Cytotoxic T cell (primary cell): ENCODE measurements around the genes ZBTB2 and MTRF1L.

GRCh38 chr6:151254542-151255228 lies 14.9 kb downstream of the AKAP12 start:
- PRO-cap, 2 experiments: no peak in any of the 2 experiments

DNA sequence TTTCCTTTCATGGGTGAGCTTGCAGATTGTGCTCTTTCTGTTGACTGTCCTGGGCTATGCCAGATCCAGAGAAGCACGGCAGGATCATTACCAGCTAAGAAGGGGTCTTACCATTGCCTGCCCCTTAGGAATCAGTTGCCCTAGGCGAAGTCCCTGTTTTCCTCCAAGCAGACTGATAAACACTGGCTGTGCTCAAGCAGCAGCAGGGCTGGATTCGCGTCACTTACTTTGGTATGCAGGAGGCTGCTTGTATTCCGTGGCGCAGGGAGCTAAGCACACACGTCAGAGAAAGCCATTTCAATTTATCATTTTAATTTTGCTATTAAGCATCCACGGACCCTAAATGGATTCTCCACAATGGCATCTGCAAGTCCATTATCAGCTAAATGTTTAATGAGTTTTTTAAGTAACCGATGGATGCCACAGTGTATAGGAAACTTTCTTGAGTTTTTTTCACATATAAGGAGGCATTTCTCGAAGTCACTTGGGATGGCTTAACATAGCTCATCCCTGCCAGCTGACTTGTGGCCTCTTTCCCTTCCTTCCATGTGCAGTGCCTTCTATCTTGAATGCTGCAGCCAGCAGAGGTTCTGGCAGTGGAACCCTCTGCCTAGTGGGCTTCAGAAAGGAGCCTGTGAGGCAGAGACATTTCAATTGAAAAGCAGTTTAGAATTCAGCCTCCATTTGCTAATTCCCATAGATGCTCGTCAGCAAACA lies 51.7 kb downstream of the AKAP12 start:
- PRO-cap, 2 experiments: no peak in any of the 2 experiments

DNA sequence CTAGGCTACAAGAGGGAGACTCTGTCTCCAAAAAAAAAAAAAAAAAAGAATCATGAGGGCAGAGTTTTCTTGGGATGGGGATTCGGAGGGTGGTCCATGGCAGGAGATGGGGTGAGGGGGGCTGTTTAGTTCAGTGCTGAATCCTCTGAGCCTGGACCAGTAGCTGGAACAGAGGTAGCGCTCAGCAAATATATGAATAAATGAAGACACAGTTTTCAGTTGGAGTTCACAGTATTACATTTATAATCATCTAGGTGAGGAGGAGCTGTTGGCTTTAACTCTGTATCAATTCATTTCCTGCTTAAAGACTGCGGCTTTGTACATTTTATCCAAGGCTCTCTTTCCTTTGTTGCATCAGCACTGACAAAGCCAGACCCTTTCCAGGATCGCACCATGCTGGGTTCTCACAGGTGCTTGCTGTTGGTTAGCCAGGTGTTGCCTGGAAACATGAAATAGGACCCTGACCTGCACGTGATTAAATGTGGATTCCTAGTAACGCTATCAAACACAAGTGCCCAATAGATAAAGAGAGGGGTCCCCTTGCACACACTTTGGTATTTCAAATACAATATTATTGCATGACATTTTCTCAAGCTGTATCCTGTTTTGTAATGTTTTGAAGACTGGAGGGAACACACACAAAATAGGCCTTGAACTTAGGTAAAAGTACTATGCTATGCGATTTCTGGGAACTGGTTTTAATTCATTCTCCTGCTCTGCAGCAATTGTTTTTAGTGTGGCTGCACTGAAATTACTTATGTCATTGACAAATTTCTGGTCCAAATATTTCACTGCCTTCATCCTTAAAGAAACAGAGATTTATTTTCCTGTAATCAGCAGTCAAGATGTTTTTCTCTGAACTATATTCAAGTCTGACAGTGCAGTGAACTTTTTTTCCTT lies 73.2 kb downstream of the AKAP12 start:
- PRO-cap, 2 experiments: no peak in any of the 2 experiments

DNA sequence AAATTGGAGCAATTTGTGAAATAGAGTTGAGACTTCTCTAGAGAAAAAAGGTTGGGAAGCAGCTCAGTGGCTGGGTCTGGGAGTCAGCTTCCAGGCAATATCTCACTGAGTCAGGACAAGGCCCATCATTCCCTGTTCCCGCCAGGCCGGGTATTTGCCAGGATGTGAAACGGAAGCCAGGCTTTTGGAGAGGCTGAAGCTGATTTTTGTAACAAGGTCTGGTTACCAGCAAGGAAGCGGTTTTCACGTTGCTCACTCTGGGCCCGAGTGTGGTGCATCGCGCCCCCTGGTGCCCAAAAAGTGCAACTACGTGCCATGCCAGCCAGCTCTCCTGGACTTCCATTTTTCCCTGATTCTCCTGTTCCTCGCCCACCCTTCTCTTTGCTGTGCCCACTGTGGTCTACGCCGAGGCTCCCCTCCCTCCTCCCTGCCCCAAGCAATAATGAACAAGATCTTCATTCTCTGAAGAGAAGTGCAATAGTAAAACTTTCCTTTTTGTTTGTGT lies 67.2 kb downstream of the ZBTB2 start:
- PRO-cap, 2 experiments: no peak in any of the 2 experiments

- PRO-cap, 2 experiments: no peak in any of the 2 experiments
These were observed 64.9 kb downstream of the ZBTB2 start for GRCh38 chr6:151326531-151326839.

GRCh38 chr6:151367624-151368128 lies 23.7 kb downstream of the ZBTB2 start:
- PRO-cap, 2 experiments: no peak in any of the 2 experiments

DNA sequence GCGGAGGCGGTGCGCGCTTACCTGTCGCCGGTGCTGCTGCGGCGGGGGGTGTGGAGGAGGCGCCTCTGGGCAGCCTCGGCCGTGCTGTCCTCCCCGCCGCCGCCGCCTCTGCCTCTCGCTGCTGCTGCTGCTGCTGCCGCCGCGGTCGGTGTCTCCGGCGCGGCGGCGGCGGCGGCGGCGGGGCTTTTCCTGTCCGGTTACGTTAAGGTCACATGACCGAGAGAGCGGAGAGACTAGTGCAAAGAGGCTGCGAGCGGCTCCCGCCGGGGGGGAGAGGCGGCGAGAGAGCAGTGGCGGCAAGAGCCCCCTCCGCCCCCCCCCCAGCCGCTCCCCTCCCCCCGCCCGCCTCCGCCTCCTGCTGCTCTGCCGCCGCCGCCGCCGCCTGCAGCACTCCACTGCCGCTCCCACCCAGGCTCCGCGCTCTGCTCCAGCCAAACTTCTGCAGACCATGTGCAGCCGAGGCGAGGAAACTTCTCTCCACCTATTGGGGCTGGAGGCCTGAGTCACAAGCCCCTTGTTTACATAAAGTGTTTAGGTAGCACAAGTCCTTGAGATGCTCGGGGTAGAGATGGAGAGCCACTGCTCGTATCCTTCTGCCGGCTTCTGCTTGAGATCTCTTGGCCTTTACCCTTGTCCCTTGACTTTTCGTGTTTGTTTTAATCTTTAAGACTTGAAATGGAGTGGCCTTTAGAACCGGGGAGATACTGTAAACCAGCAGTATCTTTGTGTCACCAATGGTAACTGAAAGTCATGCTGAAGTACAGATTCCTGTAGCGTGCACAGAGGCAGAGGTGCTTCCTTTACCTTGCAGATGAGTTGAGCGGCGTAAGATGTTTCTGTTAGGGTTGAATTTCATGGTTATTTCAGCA lies at the start of gene ZBTB2:
TSS of gene ZBTB2 (minus strand) at position 161 of the 869 bp plus-strand sequence.
- PRO-cap, 2 experiments: peak in 2 of 2 experiments; most common plus-strand start position 551 of the sequence (in 2); most common minus-strand start position 424 of the sequence (in 2)

DNA sequence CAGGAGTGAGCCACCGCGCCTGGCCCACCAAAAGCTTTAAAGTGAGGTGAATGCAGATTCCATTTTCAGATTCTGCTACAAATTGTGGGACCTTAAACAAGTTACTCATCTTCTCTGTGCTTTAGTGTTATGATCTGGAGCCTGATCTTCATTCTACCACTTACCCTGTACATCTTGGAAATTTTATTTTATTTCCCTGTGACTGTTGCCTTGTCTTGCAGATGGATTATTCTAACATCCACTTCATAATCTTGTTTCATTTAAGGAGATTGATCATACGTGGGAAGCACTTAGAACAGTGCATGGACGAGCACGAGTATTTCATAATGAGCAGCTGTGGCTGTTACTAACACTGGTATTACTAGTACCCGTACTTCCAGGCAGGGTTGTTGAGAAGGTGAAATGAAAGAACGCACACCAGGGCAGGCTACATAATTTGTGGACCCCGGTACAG lies 667 bp upstream of the CCDC170 start:
- PRO-cap, 2 experiments: no peak in any of the 2 experiments

DNA sequence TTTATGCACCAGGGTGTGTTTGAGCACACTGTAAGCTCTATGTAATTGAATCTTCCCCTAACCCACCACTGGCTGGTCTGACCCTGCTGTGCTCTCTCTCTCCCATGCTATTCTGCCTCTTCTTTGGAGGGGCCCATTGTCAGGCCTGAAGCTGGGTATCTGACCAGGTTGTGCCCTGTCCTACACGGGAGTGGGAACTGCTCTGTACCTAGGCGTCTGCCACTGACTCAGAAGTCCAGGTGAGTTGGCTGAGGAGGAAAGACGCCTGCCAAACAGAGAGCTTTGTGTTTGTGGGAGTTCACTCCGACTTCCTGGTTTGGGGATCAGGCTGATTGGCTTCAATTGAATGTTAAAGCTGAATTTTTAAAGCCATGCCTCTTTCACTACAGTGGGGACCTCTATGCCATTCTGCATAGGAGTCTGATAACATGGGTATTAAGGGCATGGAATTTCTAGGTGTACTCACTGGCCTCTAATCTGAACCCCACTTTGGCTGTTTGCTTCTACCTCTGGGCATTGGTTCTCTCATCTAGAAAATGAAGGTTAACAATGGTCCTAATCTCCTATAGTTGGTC lies 136.0 kb downstream of the CCDC170 start:
- PRO-cap, 2 experiments: no peak in any of the 2 experiments

- PRO-cap, 2 experiments: no peak in any of the 2 experiments
These were observed 963 bp downstream of the ESR1 start for GRCh38 chr6:151808476-151808813.

GRCh38 chr6:152130307-152130901 lies 322.9 kb downstream of the ESR1 start:
- PRO-cap, 2 experiments: no peak in any of the 2 experiments

- PRO-cap, 2 experiments: no peak in any of the 2 experiments
These were observed 312.1 kb downstream of the SYNE1 start for GRCh38 chr6:152325212-152325411.

DNA sequence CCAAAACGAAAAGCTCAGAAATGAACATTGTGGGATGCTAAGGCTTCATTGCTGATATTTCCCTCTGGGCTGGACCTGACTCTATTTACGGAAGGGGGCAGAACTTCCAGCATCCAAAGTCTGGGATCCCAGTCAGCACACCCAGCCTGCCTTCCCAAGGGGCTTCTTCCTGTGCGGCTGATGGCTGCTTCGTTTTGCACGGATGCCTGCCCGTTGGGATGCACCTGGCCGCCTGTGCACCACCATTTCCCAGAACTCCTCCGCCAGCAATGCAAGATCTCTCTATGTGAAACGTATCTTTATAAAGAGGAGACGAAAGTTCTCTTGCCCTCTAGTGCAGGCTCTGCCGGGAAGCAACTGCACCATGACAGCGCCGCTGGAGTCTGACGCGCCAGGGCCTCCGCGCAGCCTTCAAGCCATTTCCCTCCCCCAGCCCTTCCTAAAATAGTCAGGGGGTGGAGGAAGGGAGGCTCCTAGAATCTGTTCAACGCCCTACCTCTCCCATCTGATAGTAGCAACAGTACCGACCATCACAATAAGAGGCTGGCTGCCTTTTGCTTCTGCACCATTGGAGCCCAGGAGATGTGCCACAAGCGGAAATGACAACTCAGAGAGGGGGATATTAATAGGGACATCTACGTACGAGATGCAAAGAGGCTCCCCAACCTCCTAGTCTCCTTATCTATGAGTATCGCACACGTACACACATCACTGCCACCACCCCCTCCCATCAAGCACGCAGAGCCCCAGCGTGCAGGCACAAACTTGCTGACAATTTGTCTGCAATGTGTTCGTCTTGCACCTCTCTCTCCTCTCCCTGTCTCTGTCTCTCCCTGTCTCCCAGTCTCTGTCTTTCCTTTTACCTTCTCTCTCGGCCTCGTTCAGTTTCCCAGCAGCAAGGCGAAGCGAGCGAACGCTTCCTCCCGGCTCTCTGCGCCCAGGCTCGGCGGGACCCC lies 1.1 kb downstream of the SYNE1 start:
- PRO-cap, 2 experiments: peak in 2 of 2 experiments; most common plus-strand start position 708 of the sequence (in 2); most common minus-strand start position 510 of the sequence (in 2)

DNA sequence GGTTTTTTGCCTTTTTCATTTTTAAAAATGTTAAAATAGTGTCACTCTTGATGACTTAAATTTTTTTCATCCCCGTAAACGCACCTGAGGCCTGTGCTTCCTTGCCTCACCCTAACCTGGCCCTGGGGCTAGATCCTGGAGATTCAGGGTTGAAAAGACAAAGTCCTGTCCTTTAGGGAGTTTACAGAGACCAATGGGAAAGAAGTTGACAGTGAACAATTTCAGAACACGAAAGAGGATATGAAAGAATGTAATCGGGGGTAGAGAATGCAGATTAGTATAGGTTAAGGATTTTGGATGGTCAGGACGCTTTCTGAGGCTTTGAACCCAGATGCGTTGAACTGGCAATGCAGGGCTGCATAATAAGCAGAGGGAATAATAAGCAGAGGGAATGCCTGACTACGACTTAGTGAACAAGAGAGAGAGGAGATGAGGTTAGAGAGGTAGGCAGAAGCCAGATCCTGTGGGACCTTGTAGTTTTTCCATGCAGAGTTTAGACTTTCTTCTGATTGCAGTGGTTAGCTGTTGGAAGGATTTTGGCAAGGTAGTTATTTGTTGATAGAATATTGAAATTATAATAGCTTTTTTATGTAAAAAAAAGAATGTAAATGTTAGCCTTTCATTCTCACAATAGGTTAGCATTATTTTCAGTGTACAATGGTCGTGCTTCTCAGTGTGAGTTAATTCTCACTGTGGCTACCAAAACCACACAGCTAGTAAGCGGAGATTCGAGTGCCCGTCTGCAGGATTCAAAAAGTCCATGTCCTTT lies 1.8 kb upstream of the FBXO5 start:
- PRO-cap, 2 experiments: no peak in any of the 2 experiments

GRCh38 chr6:153002567-153003217 lies at the start of gene MTRF1L:
Gene MTRF1L (minus strand): TSS chr6:153002709.
- PRO-cap, 2 experiments: peak in 2 of 2 experiments; most common plus-strand start chr6:153002841 (in 2); most common minus-strand start chr6:153002689 (in 2)

GRCh38 chr6:154243765-154244959 lies 112.4 kb downstream of the IPCEF1 start:
- PRO-cap, 2 experiments: no peak in any of the 2 experiments

- PRO-cap, 2 experiments: no peak in any of the 2 experiments
These were observed 50.0 kb downstream of the CNKSR3 start for GRCh38 chr6:154460358-154460919.

DNA sequence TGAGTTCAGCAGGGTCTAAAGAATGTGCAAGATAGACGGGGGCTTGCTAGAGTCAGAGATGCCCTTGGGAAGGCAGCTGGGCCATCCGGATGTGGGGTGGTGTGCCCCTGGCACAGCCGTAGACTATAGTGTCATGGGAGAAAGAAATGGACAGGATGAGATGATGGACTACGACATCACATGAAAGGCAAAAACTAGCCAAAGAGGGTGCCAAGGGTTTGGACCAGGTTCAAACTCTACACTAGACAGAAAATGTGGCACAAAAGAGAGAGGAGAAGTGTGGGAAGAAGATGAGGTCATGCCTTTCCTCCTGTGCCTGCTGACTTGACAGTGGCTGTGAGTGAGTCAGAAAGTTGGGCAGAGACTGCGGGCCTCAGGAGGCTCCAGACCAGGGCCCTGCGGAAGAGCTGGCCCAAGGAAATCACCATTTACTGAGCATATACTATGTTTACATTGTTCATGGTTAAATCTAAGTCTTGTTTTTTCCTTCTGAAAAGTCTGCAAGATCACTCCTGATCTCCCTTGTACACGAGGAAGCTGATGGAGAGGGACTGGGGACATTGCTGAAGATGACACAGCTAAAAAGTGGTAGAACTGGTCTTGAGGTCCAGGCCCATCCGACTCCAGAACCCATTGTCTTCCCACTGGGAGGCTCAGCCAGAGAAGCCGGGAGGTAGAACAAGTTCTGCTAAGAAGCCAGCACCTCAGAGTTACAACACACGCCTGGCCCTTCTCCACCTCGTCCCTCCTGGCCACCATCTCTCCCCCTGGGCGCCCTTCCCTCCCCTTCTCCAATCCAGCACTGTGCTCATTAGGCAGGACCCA lies 35.7 kb downstream of the CNKSR3 start:
- PRO-cap, 2 experiments: no peak in any of the 2 experiments

- PRO-cap, 2 experiments: no peak in any of the 2 experiments
These were observed 59.0 kb upstream of the CNKSR3 start for GRCh38 chr6:154569462-154569890.

- PRO-cap, 2 experiments: no peak in any of the 2 experiments
These were observed 75.0 kb downstream of the SCAF8 start for GRCh38 chr6:154807666-154809069.